ENCODE measurements around a stretch of chr2.

- PRO-cap, result no peak
Measured at GRCh38 chr2:216660515-216660808, 27.2 kb downstream of the IGFBP2 start.

GRCh38 chr2:216697131-216697797 is 1.9 kb upstream of the IGFBP5 start:
- PRO-cap, result no peak

DNA sequence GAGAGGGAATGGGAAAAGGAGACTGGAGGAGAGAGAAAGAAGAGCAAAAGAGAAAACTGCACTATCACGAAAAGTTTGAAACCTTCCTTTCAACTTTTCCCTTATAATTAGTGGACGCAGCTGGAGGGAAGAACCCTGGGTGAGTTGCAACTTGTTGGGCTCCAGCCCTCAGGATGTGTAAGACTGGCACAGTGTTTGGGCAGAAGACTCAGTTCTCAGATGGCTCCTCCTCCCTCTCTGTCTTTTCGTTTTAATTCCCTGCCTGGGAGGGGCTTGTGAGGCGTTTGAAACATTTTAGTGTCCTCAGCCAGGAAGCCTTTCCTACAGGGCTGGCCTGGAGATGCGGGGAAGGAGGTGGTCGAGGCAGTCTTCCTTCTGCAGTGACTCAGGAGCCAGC is 22.0 kb upstream of the IGFBP5 start:
- PRO-cap, result no peak

- PRO-cap, result no peak
Measured at GRCh38 chr2:216740397-216741487, 45.4 kb upstream of the IGFBP5 start.

DNA sequence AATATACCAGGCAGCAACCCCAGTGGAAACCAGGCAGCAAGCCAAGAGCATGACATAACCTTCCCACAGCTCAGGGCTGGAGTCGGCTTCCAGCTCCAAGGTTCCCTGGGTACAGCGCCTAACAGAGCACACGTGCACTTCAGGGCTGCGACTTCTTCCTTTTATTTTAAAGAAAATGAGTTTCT is 30.3 kb downstream of the TNP1 start:
- PRO-cap, result no peak

DNA sequence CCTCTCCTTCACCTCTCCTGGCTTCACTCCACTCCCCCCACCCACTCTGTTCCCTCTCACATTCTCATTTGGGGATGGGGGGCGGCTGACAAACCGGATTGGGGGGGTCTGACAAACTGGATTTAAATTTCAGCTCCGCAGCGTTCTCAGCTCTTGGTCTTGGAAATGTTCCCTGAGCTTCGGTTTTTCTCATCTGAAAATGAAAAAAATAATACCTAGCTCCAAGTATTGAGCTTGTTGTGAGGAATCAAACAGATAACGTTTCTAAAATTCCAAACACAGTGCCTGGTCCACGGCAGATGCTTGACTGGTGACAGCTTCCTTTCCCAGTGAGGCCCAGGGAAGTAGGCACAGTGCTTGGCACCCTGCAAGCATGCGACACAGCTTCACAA is 205.0 kb upstream of the TNP1 start:
- PRO-cap, result no peak

- PRO-cap, result no peak
Measured at GRCh38 chr2:217089839-217090549, 230.1 kb upstream of the TNP1 start.

- PRO-cap, result no peak
Measured at GRCh38 chr2:217360919-217361094, 500.9 kb upstream of the TNP1 start.

DNA sequence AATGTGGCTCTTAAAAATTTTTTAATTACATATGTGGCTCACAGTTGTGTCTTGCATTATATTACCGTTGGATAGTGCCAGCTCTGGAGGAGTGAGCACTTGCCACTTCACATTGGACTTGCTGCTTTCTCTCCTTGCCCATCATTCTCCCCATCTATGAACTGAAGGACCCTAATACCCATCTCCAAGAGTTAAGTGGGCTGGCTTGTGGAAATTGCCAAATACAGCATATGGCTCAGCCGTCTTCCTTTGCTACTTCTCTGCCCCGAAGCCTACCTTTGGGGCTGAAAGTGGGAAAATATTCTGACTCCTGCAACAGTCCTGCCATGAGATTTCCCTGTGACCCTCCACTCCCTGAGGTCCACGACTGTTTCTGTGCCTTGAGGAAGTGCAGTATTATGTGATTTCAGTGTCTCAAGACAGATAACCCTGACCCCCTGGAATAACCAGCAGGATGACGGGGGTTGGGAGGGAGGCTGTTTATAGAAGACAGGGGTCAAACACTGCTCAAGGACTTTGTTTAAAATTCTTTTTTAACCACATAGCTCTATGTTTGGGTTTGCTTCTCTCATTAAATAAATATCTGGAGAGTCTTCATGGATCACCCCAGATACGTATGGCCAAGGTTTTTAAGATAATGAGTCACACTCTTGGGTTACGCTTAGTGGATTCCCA is 523.6 kb upstream of the TNP1 start:
- PRO-cap, result no peak

GRCh38 chr2:217672248-217672992 is 330.4 kb downstream of the TNS1 start:
- PRO-cap, result no peak

- PRO-cap, result no peak
Measured at GRCh38 chr2:217707061-217707581, 295.7 kb downstream of the TNS1 start.

DNA sequence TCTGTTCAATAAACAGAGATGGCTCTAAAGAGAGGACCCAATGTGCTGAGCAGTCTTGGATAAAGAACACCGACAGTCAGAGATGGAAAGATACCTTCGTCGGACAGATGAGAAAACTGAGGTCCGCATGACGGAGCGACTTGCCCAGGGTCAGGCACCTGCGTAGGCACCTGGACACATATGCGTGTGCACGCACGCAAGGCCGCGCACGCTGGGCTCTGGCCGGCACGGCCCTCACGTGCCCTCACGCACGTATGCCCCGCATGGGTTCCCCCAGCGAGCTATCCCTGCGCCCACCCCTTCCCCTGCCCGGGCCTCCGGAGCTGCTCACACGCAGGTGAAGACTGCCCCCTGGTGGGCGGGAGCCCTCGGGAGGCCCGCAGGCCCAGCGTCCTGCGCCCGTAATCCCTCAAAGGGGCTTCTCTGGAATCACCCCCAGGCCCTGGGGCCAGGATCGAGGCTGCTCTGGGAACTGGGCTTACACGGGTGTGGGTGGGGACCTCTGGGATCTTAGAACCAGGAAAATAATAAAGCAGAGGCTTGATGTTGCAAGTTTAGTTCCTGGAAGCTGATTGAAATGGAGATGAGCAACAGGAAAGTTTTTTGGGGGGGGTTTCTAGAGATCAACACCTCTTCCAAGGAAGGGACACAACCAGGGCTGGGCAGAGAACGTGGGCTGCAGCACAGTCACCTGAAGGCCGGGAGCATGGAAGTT is 246.3 kb downstream of the TNS1 start:
- PRO-cap, result no peak

GRCh38 chr2:217815973-217816438 is 186.8 kb downstream of the TNS1 start:
- PRO-cap, result no peak

GRCh38 chr2:217879029-217879402 is 123.8 kb downstream of the TNS1 start:
- PRO-cap, result no peak

DNA sequence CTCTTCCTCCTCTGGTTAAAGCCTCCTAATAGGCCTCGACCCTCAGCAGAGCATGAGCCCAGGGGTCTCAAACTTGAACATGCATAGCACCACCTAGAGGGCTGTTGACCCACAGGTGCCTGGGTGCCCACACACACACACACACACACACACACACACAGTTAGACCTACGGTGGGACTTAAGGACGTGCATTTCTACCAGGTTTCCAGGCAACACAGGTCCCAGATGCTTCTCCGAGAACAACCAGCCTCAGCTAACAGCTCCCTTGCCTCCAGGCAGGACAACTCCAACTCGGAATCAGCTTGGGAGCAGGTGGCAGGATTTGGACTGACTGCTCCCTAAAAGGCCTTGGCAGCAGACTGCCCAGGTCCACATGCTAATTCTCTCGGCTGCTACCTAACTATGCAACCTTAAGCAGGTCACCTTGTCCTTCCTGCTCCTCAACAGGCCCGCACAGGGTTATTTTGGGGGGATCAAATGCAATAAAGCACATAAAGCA is 93.3 kb downstream of the TNS1 start:
- PRO-cap, result no peak

DNA sequence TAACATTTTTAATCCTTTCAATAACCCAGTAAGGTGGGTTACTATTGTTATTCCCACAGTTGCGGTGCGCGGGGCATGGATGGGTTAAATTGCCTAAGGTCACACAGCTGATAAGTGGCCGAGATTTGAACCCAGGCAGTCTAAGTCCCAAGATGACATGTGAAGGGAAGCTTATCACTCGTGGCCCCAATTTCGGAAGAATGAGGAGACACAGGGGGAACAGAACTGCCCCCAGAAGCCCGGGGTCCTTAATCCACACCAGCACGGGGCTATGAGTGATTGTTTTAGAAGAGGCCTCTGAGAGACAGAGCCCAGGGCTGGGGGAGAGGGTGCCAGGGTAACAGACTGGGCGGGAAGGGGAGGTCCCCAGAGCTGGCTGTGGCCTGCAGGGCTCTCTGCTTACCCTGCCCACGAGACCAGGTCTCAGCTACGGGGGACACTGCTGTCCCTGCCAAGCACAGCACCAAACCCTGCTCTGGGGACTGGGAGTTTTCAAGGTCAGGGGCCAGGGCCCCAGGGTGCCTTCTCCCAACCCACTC is 80.9 kb downstream of the TNS1 start:
- PRO-cap, result no peak

DNA sequence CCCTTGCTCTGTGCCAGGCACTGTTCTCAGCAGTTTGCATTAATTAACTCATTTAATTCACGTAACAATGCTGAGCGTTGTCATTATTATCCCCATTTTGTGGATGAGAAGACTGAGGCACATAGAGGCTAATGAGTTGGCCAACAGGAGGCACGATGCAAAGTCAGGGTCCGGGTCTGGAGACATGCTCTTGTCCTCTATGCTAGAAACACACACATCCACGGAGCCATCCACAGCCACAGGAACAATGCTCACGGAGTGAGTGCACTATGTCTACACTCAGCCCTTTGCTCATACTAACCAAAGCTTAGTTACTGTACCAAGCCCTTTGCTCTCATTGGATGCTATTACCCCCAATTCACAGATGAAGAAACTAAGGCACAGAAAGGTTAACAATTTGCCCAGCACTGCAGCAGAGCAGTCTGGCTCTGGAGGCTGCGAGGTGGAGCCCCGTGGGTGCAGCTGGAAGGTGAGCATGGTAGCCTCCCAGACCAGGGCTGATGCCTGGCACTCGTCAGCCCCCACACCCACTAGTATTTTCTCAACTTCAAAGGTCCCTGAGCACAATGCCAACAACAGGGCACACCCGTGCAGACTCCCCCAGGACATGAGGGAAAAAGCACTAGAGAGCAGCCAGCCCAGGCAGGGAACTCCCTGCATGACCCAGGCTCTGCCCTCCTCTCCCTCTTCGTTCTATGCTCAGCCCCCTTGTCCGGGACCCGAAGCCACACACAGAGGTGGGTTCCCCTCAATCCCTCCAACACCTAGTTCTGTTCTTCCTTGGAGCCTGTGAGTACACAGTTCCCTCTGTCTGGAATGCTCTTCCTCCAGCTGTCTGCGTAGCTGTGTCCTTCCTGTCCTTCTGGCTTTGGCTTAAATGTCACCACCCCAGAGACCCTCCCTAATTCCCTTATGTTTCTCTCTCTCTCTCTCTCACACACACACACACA is 79.1 kb downstream of the TNS1 start:
- PRO-cap, result no peak

- PRO-cap, result no peak
Measured at GRCh38 chr2:217927564-217928111, 75.2 kb downstream of the TNS1 start.

DNA sequence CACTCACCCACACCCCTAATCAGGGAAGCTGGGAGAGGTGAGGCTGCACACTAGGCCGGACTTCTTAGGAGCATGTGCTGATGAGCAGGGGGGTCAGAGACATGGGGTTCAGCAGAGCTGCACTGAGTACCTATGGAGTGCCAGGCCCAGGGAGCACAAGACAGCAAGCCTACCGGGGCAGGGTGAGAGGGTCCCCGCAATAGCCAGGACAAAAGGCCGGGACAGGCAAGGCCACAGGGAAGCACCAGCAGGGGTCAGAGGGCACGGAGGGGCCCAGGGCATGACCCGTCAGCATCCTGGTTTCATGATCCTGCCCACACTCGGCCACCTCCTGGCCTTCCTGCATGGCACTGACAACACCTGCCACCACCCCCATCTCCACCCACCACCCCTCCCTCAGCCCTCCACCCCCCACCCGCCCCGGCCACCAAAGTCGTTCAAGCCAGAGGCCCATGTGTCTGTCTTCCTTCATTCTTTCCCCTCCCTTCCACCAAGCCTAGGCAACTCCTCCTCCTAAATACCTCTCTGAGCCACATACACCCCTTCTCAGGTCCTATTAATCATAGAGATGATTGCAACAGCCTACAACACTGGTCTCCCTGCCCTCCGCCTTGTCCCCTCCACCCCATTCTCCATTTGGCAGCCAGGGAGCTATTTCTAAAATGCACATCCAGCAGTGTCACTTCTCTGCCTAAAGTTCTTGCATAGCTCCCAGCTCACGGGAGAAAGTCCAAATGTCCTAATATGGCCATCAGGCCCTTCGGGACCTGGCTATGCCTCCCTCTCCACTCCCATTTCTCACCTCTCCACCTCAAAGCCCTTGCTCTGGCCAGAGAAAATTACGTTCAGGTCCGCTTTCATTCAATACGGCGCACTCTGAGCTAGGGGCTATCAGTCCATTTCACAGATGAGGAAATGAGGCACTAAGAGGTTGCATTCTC is 73.2 kb downstream of the TNS1 start:
- PRO-cap, result no peak

DNA sequence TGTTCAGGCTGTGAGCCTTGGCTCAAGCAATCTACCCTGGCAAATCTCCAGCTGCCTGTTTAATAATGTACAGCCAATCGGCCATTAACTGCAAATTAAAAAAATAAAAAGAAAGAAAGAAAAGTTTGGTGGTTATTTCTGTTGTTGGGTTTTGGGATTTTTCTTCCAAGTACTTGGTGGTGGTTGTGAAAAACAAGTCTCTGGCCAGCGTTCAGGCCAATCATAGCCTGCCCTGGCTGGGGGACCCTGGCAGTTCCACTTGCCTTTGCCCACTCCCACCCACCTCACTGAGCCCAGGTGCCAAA is 49.5 kb downstream of the TNS1 start:
- PRO-cap, result no peak

Measured in peritoneum (tissue), 1 donor.